Foreskin fibroblast (primary cell): ENCODE results near the genes PCDHA4, PCDHA12, PCDHA13, PCDHB16 and PCDHGC3.

DNA sequence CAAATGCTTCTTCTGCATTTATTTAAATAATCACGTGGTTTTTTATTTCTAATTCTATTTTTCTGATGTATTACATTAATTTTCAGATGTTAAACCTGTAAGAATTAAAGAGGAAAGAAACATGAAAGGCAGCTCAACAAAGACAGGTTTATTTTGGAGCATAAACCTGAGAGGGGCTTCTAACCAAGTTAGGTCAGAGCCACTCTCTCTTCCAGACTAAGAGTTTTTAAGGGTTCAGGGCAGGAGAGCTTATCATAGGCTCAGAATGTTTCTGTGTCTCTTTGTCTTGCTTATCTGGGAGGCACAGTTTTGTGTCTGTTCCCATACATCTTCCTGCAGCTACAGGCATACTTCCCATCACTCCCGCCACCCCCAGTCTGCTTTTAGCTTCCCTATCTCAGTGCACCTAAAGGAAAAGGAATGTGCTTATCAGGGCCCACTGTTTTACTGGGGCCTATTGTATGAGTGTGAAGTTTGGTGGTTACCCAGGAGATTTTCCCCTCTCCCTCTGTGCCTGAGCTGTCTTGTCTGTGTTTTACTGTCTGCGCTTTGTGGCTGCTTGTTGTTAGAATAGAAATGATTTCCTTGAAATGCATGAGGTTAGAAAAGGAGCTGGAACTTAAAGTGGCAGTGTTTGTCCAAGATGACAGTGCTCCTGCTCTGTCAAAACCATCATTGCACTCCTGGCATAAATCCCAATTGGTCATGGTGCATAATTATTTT lies 21.9 kb downstream of the CD14 start:
- RRBS, result no CpG with 5 or more reads among the region's 3 CpGs

DNA sequence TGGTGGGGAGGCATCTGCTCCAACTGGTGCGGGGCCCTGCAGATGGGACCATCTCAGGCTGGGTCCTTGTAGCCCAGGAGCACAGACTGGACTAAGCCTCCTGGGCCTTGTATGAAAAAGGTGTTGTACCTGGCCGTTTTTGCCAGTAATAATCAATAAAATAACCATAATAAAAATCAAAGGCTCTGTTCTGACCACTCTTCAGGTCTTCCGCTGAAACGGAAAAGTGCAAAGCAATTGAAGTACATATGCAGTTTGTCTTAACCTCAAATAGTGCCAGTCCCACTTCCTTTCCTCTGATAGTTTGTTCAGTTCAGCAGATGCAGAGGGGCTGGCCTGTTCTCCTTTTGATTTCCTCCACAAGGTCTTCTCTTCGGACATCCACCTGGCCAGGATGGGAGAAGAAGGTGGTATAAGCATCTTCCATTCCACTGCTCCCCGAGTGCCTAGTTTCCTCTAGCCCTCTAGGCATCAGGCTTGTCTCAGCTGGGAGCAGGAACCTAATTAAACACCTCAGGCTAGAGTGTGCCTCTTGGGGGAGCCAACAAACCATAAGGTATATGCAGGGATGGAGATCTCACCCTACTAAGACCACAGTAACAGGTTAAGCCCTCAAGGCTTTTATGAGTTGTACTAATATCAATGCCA lies 692 bp upstream of the DND1 start:
- RRBS, result no CpG with 5 or more reads among the region's 6 CpGs

DNA sequence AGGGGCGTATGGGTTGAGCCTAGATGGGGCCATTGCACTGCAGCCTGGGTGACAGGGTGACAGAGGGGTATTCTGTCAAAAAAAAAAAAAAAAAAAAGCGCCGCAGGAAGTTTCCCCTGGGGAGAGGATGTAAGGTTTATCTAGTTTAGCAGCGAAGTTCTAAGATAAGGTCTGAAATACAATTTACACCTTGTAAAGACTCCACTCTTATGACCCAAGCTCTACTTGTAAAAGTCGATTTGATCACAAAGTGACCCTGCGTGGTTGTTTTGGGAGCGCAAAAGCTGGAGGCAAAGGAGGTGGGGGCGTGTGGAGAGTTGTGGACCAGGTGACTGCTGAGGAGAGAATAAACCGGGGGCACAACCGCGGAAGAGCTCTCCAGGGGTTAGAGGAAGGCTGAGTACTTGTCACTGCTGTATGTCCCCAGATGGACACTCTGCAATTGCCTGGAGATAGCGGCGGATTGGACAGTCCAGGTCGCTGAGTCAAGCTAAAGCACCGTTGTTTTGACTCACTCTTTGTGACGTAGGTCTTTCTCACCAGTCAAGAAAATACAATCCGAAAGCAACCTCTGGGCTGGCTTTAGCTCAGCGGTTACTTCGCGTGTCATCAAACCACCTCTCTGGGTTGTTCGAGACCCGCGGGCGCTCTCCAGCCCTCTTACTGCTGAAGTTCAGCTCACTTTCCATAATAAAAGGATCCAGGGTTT lies 25.5 kb downstream of the ZMAT2 start:
- RRBS, result no CpG with 5 or more reads among the region's 24 CpGs

DNA sequence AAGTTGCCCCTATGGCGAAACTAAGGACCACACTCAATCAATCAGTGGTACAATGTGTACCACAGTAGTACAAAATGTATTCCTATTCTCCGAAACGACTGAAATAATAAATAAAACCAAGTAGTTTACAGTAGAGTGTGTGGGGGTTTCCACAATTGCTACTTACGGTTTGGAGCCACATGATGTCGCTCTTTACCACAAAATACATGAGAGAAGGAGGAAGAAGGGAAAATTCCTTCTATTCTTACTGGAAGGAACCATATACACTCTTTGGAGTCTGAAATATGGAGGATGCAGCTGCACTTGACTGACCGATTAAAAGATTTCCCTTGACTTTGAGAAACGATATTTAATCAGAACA lies at the start of gene PCDHA4:
PCDHA4 (plus strand) TSS at position 260 of the 361 bp plus-strand sequence.
- RRBS, result no CpG with 5 or more reads among the region's 7 CpGs

DNA sequence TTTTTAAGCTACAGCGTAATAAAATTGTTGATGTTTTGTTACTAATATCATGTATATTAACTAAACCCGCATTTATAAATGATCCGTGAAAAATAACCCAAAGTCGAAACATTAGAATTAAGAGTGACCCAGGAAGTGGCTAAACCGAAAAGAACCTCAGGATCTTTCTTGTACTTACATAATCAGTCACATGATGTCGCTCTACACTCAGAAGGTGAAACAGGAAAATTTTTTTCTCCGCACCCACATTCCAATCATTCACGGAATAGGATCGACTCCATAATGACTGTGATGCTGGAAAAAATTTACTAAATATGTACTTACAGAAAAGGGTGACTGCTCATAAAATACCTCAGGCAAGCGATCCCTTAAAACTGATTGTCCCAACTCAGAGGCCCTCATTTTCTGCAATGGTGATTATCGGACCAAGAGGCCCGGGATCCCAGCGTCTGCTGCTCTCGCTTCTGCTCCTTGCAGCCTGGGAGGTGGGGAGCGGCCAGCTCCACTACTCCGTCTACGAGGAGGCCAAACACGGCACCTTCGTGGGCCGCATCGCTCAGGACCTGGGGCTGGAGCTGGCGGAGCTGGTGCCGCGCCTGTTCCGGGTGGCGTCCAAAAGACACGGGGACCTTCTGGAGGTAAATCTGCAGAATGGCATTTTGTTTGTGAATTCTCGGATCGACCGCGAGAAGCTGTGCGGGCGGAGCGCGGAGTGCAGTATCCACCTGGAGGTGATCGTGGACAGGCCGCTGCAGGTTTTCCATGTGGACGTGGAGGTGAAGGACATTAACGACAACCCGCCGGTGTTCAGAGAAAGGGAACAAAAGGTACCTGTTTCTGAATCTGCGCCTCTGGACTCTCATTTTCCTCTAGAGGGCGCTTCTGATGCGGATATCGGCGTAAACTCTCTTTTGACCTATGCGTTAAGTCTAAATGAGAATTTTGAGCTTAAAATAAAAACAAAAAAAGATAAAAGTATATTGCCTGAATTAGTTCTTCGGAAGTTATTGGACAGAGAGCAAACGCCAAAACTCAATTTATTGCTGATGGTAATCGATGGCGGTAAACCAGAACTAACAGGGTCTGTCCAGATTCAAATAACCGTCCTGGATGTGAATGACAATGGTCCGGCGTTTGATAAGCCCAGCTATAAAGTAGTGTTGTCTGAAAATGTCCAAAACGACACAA lies at the start of gene PCDHA12:
PCDHA12 (plus strand) TSS at position 246 of the 1,188 bp plus-strand sequence.
- RRBS, result no CpG with 5 or more reads among the region's 55 CpGs

DNA sequence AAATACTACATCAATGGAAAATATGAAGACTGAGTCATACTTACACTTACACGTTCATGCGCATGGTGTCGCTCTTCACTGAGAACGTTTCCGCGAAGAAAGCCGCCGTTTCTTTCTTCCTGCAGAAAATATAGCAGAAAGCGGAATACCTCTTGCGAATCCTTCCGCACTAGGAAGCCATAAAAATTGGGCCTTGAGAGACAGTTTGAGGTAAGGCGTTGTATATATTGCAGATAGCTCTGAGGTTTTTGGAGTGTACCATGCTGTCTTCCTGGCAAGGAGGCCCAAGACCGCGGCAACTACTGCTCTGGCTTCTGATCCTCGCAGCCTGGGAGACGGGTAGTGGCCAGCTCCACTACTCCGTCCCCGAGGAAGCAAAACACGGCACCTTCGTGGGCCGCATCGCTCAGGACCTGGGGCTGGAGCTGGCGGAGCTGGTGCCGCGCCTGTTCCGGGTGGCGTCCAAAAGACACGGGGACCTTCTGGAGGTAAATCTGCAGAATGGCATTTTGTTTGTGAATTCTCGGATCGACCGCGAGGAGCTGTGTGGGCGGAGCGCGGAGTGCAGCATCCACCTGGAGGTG lies at the start of gene PCDHA13:
PCDHA13 (plus strand) TSS at position 116 of the 584 bp plus-strand sequence.
- RRBS, result no CpG with 5 or more reads among the region's 35 CpGs

GRCh38 chr5:141182246-141182870 lies at the start of gene PCDHB16:
Gene PCDHB16 (plus strand): TSS chr5:141182387.
- RRBS, result no CpG with 5 or more reads among the region's 18 CpGs

DNA sequence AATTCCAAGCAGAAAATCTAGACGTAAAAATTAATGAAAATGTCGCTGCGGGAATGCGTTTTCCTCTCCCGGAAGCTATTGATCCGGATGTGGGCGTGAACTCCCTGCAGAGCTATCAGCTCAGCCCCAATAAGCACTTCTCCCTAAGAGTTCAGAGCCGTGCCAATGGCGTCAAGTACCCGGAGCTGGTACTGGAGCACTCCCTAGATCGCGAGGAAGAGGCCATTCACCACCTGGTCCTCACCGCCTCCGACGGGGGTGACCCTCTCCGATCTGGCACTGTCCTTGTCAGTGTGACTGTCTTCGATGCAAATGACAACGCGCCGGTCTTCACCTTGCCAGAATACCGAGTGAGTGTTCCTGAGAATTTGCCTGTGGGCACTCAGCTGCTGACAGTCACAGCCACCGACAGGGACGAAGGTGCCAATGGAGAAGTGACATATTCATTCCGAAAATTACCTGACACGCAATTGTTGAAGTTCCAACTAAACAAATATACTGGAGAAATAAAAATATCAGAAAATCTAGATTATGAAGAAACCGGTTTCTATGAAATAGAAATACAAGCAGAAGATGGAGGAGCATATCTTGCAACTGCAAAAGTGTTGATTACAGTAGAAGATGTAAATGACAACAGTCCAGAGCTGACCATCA lies 922 bp downstream of the PCDHGA10 start:
- RRBS, result 9% methylated on average over 3 of the region's 26 CpGs

DNA sequence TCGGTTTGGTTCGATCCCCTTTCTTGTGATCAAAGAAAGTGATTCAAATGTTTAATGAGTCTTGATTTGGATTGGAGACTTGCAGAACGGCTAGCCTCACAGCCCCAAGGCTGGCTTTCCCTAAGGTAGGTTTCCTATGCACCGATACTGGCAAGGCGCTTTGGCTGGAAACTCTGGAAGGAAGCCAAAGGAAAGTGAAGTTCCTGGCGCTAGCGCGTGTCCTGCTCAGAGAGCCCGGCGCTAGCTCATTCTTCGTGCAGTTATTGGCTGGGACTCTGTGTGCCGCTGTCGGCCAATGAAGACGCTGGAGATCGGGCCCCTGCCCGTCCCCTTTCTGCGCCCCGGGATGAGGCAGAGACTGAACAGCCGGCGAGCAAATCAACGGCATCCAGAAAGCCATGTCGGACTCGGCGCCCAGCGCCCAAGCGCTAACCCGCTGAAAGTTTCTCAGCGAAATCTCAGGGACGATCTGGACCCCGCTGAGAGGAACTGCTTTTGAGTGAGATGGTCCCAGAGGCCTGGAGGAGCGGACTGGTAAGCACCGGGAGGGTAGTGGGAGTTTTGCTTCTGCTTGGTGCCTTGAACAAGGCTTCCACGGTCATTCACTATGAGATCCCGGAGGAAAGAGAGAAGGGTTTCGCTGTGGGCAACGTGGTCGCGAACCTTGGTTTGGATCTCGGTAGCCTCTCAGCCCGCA lies at the start of gene PCDHGC3:
PCDHGC3 (plus strand) TSS at position 354 of the 697 bp plus-strand sequence.
- RRBS, result 2% methylated on average over 14 of the region's 40 CpGs

GRCh38 chr5:141506621-141507594 lies 18.0 kb downstream of the PCDHGC5 start:
- RRBS, result no CpG with 5 or more reads among the region's 7 CpGs

GRCh38 chr5:141646074-141646492 lies 5.1 kb downstream of the FCHSD1 start:
- RRBS, result no CpG with 5 or more reads among the region's 7 CpGs

DNA sequence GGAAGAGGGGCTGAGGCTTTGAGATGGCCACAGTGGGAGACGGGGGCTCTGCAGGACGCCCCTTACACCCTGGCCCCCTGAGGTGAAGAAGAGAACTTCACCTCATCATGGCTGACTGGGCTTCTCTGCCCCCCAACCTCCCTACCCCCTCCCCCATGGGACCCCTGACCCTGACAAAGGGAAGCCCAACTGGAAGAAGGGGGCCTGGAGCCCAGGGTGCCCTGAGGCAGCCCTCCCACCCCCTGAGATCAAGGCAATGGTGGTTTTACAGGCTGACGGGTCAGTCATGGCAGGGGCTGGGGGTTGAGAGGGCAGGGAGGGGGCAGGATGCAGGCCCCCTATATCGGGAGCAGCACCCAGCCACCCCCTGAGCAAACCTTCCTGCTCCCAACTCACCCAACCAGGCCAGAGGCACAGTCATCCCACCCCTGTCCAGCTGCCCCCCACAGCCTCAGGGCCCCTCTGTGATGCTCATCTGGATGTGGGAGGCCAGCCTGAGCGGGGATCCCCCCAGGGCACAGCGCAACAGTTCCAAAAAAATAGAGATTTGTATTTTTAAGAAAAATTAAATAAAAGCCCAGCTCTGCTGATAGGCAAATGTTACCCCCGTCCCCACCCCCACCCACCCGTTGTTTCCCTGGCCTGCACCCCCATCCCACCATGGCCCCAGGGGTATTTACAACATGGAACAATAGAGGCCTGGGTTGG lies 25.5 kb downstream of the PCDH1 start:
- RRBS, result no CpG with 5 or more reads among the region's 8 CpGs

GRCh38 chr5:141866007-141866514 lies 12.1 kb downstream of the PCDH1 start:
- RRBS, result 71% methylated on average over 2 of the region's 13 CpGs

GRCh38 chr5:141880803-141881882 lies 2.9 kb upstream of the PCDH1 start:
- RRBS, result no CpG with 5 or more reads among the region's 9 CpGs

GRCh38 chr5:141951433-141951838 lies 6.6 kb downstream of the PCDH12 start:
- RRBS, result no CpG with 5 or more reads among the region's 8 CpGs

DNA sequence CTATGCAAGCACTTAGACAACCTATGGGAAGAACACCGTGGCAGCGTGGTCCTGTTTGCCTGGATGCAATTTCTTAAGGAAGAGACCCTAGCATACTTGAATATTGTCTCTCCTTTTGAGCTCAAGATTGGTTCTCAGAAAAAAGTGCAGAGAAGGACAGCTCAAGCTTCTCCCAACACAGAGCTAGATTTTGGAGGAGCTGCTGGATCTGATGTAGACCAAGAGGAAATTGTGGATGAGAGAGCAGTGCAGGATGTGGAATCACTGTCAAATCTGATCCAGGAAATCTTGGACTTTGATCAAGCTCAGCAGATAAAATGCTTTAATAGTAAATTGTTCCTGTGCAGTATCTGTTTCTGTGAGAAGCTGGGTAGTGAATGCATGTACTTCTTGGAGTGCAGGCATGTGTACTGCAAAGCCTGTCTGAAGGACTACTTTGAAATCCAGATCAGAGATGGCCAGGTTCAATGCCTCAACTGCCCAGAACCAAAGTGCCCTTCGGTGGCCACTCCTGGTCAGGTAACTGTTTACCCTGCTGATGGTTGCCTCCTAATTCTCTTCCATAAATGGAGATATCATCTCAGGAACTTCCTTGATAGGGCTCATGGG lies 9.5 kb downstream of the RNF14 start:
- RRBS, result no CpG with 5 or more reads among the region's 3 CpGs

DNA sequence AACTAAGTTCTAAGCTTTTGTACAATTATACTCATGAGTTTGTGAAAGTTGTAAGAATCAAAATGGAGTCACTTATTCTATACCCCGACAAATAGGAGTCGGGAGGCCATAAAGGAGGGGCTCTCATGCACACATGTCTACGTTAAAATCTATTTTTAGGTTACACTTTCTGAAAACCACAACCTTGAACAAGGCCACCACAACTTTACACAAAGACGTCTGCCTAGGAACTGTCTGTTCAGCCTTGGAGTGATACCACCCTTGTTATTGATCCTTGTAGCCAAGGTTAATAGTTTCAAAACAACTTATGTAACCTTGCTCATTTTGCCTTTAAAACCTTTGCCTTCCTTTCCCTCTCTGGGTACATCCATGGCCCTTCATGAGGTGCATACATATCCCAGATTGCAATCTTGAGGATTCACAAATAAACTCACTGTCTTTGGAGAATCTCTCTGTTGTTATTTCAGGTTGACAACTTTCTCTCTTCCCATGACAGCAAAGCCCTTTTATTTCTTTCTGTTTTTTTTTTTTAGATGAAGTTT lies 4.0 kb upstream of the NDFIP1 start:
- RRBS, result no CpG with 5 or more reads among the region's 4 CpGs

DNA sequence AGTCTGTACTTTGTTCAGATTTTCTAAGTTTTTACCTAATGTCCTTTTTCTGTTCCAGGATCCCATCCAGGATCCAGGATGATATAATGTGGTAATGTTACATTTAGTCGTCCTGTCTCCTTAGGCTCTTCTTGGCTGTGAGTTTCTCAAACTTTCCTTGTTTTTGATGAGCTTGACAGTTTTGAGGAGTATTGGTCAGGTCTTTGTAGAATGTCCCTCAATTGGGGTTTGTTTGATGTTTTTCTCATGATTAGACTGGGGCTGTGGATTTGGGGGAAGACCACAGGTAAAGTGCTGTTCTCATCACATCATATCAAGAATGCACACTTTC lies 9.6 kb downstream of the NDFIP1 start:
- RRBS, result no CpG with 5 or more reads among the region's 1 CpG

GRCh38 chr5:142131732-142132151 lies 23.2 kb downstream of the NDFIP1 start:
- RRBS, result no CpG with 5 or more reads among the region's 2 CpGs

GRCh38 chr5:142326907-142327444 lies 2.2 kb upstream of the SPRY4 start:
- RRBS, result no CpG with 5 or more reads among the region's 6 CpGs